ENCODE results near the gene MZT2A.

DNA sequence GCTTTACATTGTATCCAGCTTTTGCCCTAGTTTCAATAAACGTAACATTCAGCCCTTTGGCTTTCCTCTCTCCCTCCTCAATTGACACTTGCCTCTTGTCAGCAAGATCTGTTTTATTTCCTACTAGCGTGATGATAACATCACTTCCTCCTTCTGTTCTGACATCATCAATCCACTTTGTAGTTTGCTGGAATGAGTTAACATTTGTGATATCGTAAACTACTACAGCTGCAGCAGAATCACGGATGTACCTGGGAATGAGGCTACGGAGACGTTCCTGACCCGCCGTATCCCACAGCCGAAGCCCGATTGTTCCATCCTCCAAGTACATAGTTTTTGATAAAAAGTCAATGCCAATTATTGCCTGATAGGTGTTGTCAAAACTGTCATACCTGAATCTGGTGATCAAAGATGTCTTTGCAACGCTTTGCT lies 724 bp downstream of the RAB6D start:
- PRO-cap = no peak
- RAMPAGE, long total RNA = no peak

GRCh38 chr2:131491899-131492650 lies at the start of gene MZT2A:
Gene MZT2A, minus strand, starts transcription at chr2:131492397.
- PRO-cap = bidirectional peak, plus-strand start at chr2:131492033, minus-strand start at chr2:131491770; bidirectional peak, plus-strand start at chr2:131492157, minus-strand start at chr2:131492090; bidirectional peak, plus-strand start at chr2:131492254, minus-strand start at chr2:131492346; bidirectional peak, plus-strand start at chr2:131492568, minus-strand start at chr2:131492702
- RAMPAGE, long total RNA = no peak

DNA sequence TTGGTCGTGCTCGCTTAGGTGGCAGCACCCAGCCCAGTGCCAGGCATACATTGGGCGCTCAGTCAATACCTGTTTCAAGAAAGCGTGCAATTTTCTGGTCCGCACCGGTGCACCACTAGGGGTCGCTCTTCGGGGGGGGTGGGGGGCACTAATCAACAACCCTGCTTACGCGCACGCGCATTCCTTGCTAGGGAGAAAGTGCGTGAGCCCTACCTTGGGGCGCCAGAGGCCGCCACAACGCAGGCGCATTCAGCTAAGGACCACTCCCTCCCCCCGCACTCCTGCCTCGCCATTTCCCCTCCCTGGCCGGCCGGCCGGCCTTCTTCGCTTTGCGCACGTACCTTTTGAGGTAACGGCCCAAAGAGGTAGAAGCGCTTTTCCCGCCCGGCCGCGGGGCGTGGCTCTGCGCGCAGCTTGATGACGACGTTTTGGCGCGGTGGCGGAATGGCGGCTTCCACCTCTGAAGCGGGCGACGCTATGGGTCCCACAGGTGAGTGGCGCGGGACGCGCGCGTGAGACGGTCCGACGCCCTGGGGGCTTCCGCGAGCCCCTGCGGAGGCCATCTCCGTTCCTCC lies 541 bp upstream of the MZT2A start:
- PRO-cap = bidirectional peak, plus-strand start outside the sequence, minus-strand start at position 52 of the sequence; bidirectional peak, plus-strand start at position 434 of the sequence, minus-strand start at position 343 of the sequence
- RAMPAGE, long total RNA = no peak

DNA sequence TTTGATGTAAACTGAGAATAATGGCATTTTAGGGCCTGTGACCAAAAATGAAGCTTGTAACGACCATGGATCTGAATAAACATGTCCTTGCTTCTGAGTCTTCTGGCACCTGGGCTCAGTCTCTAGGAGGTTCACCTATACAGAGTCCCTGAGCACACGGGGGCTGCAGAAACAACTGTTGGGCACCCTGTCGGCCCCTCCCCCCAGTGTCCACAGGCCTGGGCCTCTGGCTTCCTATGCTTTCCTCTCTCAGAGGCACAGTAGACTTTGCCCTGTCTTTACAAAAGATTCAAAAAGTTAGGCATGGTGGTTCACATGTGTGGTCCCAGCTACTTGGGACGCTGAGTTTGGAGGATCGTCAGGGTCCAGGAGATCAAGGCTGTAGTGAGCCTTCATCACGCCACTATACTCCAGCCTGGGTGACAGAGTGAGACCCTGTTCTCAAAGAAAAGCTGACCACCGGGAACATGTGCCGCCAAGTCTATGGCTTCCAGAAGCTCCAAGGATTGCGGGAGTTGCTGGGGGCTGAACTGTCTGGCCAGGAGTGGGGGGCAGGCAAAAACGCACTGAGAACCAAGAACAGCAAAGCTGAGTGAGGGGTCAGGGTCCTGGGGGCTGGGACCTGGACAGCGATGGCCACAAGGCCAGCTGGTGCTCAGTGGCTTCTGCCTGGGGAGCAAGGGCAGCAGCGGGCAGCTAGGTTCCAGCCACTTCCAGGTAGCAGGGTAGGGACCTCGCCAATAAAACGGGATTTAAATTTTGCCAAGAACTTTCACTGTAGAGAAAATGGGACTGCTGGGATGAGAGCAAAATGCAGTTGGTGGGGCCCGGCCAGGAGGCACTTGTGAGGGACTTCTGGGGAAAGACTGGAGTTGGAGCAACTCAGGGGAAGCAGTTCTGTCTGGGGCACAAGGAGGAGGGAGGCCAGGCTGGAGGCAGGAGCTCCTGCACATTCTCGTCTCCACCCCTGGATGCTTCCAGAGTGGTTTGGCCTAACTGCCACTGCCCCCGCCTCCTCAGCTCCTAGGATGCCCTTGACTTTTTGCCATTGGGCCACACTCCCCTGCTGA lies 5.9 kb upstream of the CCDC74A start:
- PRO-cap = no peak
- RAMPAGE, long total RNA = no peak

DNA sequence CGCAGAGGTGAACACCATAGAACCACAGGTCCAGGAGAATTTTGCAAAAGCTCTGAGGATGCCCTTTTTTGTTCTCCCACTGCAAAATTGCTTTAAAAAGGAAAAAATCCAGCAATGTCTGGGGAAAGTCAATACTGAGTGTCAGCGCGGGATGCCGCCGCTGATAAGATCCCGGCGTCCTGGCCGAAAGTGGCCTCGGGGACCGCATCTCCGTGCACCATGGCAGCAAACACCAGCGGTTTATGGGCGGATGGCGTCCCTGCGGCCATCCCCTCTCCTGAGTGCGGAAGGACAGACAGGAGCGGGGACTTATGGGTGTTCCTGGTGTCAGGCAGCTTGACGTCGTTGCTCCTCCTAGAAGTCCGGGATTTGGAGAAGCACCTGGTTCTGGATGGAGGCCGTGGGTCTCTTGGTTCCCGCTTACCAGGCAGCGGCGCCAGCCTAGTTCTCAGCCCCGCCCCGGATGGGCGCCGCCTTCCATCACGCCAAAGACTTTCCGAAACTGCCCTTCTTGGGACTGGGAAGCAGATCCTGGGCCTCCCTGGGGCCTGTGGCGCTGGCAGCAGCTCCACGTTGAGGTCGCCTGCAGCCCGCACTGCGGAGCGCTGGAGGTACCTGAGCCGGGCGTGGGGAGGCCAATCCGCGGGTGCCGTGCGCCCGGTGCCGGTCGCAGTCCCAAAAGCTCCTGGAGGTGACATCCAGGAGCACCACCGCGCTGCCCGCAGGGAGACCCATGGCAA lies 119.0 kb downstream of the CCDC74A start:
- PRO-cap = bidirectional peak, plus-strand start at position 522 of the sequence, minus-strand start at position 283 of the sequence
- RAMPAGE, long total RNA = no peak

- PRO-cap = no peak
- RAMPAGE, long total RNA = no peak
Observed at GRCh38 chr2:131681791-131682059, 154.0 kb downstream of the CCDC74A start.

DNA sequence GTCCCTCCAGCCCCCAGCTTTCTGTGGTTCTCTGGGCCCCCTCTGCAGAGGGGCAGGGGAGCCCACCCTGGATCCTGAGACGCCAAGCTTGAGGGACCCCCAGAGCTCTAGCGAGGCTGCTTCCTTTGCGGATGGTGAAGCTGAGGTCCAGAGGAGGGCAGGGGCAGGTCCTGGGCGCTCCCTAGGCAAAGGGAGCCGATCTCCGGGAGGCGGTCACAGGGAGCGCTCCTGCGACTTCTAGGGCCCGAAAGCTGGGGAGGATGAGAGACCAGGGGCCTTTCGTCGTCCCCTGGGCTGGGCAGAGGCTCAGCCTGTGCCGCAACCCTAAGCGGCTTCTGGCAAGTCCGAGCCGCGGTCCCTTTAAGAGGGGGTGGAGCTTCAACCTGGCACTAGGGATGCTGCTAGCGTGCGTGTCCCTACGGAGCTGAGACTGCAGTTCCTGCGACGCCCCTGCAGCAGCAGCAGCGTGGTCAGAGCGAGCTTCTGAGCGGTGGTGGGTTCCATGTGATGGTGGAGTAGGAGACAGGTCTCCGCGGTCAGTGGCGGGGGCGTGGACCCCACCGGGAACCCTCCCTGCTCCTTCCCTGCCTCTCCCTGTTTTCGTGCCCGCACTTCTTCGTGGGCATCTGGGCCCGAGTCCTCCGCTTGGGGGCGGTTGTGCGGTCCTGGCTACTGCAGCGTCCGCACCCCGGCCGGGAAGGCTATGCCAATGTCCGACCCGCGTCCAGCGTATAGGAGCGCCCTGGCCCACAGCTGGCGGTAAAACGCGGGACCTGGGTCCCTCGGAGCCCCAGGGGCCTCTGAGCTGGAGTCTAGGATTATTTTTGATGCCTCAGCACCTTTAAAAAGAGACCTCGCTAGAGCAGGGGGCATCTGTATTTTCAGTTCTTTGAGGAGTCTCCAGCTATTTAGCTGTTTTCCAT lies 154.6 kb downstream of the CCDC74A start:
- PRO-cap = bidirectional peak, plus-strand start at position 435 of the sequence, minus-strand start at position 239 of the sequence
- RAMPAGE, long total RNA = no peak

- PRO-cap = bidirectional peak, plus-strand start at chr2:132304786, minus-strand start at chr2:132304689
- RAMPAGE, long total RNA = no peak
Observed at GRCh38 chr2:132304533-132305067, 112.0 kb upstream of the GPR39 start.

DNA sequence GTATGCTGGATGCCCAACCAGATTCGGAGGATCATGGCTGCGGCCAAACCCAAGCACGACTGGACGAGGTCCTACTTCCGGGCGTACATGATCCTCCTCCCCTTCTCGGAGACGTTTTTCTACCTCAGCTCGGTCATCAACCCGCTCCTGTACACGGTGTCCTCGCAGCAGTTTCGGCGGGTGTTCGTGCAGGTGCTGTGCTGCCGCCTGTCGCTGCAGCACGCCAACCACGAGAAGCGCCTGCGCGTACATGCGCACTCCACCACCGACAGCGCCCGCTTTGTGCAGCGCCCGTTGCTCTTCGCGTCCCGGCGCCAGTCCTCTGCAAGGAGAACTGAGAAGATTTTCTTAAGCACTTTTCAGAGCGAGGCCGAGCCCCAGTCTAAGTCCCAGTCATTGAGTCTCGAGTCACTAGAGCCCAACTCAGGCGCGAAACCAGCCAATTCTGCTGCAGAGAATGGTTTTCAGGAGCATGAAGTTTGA lies 24.8 kb downstream of the LYPD1 start:
- PRO-cap = no peak
- RAMPAGE, long total RNA = no peak

- PRO-cap = no peak
- RAMPAGE, long total RNA = no peak
Observed at GRCh38 chr2:132645938-132646539, 24.0 kb downstream of the LYPD1 start.

GRCh38 chr2:132671058-132671832 lies 1.2 kb upstream of the LYPD1 start:
- PRO-cap = unidirectional peak, minus-strand start at chr2:132671242; bidirectional peak, plus-strand start at chr2:132671705, minus-strand start at chr2:132671556
- RAMPAGE, long total RNA = no peak

- PRO-cap = unidirectional peak, plus-strand start at chr2:133546869
- RAMPAGE, long total RNA = no peak
Observed at GRCh38 chr2:133546745-133546968, 21.6 kb downstream of the NCKAP5 start.

GRCh38 chr2:134129877-134130633 lies 123.8 kb upstream of the MGAT5 start:
- PRO-cap = no peak
- RAMPAGE, long total RNA = no peak

DNA sequence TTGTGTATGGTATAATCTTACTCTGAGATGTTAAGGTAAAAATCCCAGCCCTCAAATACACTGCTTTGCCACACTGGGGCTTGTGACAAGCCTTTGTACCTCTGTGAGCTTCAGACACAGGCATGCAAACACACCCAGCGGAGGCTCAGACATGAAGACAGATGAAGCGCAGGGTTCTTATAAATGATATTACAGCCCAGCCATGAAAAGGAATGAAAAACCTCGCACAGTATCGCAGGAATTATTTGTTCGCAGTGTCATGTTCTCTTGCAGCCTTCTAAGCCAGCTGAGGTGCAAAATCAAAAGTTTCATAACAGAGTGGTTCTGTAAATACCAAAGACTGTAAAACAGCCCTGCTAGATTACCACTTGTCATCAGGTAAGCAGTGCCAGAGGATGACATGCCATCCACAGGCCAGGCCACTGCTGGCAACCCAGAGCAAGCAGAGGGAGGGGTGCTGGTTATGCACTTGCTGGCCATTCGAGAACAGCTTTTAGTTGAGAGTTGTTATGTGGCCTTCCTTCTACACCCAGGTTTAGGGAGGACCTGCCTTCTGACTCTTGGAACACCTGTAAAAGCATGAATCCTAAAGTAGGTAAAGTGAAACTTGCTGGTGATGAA lies 114.3 kb upstream of the MGAT5 start:
- PRO-cap = no peak
- RAMPAGE, long total RNA = no peak

DNA sequence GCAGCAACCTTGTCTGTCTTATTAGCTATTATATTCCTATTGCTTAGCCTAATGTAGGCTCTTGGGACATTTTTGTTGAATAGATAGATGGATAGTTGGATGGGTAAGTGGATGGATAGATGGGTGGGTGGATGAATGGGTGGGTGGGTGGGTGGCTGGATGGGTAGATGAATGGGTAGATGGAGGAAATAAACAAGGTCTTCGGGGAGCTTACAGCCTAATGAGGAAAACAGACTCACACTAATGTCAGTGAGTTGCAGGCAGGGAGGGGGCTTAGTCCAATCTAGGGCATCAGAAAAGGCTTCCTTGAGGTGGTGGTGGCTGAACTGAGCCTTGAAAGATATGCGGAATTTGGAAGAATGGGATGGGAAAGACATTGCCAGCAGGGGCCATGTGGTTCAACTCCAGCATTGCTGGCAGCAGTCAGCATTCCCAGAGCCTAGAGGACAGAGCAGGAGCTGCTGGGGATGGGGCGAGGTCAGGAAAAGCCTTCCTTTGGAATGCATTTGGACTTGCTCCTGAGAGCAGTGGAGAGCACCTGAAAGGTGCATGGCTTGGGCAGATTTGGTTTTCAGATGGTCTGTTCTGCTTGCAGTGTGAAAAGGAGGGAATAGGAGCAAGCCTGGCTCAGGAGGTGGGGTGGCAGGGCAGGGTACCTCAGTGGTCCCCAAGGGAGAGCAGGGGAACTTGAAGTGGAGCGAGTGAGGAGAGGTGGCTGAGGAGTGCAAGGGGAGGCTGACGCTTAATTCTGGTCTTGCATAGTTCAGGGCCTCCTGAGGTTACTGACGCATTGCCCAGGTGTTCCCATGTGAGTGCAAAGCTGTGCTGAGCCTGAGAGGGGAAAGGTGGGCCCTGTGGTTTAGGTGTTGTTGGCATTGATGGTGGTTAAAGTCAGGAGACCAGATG lies 112.3 kb upstream of the MGAT5 start:
- PRO-cap = no peak
- RAMPAGE, long total RNA = no peak

DNA sequence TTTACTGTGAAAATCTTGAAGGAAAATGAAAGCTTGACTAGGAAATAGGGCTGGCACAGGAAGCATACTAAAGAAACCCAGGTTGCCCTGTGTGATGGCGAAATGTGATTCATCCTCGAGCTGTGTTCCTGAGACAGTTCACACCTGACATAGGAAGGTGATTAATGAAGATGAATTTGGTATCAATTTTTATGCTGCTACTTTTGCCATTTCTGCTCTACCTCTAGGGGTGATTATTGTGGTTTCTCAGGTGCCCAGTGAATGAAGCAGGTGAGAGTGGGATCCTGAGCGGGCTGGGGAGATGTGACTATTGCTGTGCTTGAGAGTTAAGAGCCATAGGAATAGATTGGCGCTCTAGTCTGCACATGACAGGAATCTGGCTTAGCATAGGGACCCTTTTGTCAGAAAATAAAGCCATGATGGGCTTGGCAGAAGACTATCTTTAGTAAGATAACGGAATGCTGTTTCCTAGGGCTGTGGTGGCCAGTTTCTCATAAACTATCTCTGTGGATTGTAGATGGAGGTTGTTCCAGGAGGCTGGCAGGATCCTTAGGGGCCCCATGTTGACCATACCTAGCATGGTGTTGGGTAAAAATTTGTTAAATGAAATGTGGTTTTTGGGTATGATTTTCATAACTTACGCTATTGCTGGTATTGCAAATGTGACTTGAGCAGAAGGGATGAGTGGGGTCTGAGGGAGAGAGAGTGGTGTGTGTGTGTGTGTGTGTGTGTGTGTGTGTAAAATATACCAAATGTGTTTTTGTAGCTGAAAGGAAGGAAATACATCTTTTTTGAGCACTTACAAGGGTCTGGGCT lies 37.1 kb upstream of the MGAT5 start:
- PRO-cap = no peak
- RAMPAGE, long total RNA = no peak

DNA sequence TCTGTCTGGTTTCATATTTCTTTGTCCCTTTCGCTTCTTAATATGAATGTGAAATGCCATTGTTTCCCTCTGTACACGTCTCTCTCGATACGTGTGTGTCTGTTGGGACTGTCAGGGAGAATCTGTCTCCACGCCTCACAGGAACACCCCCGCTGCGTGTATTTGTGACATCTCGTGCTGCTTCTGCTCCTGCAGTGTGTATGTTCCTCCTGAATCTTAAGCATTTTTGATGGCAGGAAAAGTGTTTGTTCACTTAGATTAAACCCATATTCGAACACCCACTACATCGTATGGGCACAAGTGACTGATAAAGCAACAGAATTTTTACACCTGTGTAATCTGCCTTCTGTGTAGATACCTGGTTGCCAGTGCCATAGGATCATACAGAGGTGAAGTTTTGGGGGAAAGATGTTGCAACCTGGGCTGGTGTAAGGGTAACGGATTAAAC lies 59.2 kb downstream of the MGAT5 start:
- PRO-cap = no peak
- RAMPAGE, long total RNA = no peak

DNA sequence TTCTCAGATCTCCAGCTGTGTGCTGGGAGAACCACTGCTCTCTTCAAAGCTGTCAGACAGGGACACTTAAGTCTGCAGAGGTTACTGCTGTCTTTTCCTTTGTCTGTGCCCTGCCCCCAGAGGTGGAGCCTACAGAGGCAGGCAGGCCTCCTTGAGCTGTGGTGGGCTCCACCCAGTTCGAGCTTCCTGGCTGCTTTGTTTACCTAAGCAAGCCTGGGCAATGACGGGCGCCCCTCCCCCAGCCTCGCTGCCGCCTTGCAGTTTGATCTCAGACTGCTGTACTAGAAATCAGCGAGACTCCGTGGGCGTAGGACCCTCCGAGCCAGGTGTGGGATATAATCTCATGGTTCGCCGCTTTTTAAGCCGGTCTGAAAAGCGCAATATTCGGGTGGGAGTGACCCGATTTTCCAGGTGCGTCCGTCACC lies 62.9 kb downstream of the TMEM163 start:
- PRO-cap = bidirectional peak, plus-strand start at position 284 of the sequence, minus-strand start at position 107 of the sequence
- RAMPAGE, long total RNA = no peak

DNA sequence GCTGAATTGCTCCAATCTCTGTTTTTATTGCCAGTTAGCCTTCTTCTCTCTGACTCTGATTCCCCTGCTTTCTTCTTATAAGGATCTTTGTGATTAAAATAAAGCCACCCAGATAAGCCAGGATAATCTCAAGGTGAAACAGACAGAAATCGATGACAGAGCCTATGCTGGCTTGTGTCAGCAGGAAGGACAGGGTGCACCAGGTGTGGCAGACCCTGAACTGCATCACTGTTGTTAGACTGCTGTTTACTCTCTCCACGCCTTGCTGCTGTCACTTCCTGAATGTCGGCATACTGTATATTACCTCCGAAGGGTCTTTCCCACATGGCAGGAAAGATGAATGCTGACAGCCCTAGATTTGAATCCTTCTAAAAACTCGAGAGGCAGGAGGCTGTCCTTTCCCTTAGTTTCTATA lies 18.8 kb upstream of the TMEM163 start:
- PRO-cap = no peak
- RAMPAGE, long total RNA = no peak

GRCh38 chr2:134739658-134740724 lies 21.2 kb upstream of the TMEM163 start:
- PRO-cap = no peak
- RAMPAGE, long total RNA = no peak